Fibroblast of villous mesenchyme (primary cell): ENCODE results near the gene NLGN1.

DNA sequence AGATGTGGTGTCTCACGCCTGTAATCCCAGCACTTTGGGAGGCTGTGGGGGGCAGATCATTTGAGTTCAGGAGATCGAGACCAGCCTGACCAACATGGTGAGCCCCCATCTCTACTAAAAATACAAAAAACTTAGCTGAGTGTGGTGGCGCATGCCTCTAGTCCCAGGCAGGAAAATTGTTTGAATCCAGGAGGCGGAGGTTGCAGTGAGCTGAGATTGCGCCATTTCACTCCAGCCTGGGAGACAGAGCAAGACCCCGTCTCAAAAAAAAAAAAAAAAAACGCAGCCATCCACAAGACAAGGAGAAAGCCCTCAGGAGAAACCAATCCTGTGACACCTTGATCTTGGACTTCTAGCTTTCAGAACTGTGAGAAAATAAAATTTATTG lies 40.1 kb upstream of the SLC7A14 start:
- CAGE, long polyA plus RNA: no peak

- CAGE, long polyA plus RNA: start-site peak on the minus strand at chr3:170741313-170741380, 51 and 44 reads in 2 replicates
These were observed 129.0 kb downstream of the RPL22L1 start for GRCh38 chr3:170740847-170741641.

- CAGE, long polyA plus RNA: no peak
These were observed 1.0 kb downstream of the SLC2A2 start for GRCh38 chr3:171025365-171026061.

DNA sequence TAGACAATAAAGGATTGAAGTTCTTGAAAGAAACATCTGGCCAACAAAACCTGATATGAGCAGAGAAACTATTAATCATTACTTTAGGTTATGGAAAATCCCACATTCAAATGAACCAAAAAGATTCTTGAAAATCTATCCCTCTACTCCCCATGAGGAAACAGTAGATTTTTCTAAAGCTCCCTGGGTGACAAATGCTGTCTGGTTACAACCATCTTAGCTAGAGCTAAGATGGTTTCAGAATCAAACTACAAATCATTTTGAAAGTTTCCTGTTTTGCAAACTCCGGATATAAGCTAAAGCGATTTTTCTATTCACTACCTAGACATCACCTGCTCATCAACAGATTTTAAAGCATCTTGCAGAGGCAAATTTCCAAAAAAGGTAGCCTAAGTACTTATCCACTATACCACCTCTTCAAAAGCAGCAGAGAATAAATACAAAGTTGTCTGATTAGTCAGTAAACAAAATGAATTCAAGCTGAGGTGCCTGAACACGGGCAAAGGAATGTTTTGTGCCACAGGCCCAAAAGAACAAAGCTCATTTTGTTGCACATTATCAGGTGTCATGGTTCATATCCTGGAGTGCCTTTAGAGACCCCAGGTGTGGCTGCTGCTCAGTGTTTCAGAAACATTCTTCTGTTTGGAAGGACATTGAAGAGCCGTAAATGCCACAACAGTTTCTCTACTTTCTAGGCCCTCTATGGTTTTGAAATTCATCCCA lies 204.9 kb downstream of the TNIK start:
- CAGE, long polyA plus RNA: no peak

DNA sequence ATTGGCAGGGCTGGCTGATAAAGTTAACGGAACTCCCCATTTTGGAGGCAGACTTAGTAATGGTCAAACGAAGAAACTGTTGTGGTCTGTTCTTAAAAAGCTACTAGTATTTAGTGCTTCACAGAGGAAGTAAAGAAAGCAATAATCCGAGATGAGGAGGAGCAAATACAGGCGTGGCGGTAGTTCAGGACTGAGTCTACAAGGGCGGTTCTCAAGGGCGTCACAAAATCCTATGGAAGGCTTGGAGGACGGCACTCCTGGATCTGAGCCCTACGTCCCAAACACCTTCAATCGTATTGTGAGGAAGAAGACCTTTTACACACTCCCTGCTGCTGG lies 827 bp downstream of the PLD1 start:
- CAGE, long polyA plus RNA: no peak

DNA sequence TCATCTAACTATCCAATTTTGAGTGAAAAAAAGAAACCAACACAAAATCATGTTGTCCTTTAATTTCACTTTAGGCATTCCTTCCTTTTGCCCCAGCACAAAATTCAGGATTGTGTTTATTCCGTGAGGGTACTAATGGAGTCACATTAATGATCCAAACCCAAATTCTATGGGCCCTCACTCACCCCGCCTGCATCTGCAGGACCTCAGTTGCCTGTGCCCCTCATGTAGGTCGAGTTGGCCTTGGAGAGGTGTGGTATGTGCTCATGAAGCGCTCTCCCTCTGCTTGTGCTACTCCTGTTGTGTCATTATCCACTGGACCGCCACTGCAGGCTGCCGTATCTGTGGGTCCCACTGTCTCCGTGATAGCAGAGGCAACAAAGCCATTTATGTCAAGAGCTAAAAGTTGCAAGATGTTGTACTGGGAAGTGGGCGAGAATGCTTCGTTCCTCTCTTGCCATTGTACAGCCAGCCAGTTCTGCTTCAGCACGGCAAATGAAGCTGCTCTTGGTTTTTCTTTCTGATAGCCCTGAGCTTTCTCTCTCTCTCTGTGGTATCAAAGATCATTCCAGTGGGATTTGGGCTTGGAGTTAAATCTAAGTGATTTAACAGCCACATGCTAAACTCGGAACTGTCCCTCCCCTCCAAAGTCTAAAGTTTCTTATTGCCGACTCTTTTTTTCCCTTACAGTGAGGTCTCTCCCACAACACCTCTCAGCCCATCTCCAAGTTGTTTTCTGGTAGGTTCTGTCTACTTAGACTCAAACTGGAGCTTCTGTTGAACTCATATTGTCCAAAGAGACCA lies 89.0 kb downstream of the TMEM212 start:
- CAGE, long polyA plus RNA: no peak

- CAGE, long polyA plus RNA: no peak
These were observed 72.0 kb upstream of the FNDC3B start for GRCh38 chr3:171967245-171967878.

- CAGE, long polyA plus RNA: no peak
These were observed 27.1 kb downstream of the FNDC3B start for GRCh38 chr3:172066318-172066993.

DNA sequence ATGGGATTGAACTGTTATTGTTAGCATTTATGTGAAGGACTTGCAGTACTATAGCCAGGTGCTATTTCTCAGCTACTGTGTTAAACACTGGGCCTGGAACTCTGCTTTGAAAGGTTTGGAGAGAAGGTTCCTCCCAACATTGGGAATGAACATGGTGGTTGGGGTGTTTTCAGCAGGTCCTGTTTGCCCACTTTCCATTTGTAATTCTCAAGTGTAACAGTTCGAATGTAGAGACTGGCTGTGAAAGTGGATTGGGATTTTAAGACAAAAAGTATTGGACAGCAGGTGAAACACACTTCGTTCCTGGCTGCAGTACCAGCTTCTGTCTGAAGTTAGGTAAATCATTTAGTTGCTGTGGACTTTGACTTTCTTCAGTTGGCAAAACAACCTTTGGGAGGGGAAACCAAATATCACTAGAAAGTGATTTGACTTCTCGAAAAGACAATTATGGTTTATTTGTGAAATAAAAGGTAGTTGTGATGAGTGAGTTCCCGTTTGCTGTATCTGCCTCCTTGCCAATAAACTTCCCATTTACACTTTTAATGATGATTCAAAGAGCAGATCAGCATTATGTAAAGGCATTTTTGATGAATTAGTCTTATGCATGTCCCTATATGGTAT lies 33.9 kb downstream of the FNDC3B start:
- CAGE, long polyA plus RNA: no peak

DNA sequence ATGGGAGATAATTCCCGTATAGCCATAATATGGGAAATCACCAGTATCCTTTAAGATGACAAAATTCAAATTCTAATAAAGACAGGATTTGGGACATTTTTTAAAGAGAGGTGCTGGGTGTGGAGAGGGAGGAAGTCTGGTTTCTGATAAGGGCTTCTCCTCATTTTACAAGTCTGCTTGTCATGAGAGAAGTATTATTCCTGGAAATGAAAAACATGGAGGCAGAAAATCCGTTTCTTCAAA lies 40.1 kb downstream of the FNDC3B start:
- CAGE, long polyA plus RNA: no peak

DNA sequence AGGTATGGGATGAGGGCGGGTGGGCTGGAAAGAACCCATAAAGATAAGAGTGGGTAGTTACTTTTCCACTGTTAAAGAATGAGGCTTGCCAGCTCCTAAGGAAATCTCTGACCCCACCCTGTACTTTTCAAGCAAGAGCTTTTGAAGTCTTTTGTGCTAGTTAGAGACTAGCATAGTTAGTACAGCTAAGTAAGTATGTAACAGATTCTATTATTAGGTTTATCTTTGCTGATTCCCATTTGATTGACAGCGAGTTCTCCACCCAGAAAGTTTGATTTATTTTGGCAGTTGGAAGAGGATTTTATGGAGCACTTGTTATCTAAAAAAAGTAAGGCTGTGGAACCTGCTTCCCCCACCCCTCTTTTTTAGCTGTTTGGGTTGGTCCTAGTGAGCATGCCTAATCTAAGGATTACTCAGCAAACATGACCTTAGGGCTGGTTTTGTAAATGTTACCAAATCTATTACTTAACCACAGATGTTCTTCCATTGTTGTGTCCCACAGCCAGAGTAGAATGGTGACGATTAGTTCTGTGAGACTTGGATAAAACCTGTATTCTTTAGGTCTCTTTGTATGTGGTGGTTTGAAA lies 57.6 kb downstream of the FNDC3B start:
- CAGE, long polyA plus RNA: no peak

DNA sequence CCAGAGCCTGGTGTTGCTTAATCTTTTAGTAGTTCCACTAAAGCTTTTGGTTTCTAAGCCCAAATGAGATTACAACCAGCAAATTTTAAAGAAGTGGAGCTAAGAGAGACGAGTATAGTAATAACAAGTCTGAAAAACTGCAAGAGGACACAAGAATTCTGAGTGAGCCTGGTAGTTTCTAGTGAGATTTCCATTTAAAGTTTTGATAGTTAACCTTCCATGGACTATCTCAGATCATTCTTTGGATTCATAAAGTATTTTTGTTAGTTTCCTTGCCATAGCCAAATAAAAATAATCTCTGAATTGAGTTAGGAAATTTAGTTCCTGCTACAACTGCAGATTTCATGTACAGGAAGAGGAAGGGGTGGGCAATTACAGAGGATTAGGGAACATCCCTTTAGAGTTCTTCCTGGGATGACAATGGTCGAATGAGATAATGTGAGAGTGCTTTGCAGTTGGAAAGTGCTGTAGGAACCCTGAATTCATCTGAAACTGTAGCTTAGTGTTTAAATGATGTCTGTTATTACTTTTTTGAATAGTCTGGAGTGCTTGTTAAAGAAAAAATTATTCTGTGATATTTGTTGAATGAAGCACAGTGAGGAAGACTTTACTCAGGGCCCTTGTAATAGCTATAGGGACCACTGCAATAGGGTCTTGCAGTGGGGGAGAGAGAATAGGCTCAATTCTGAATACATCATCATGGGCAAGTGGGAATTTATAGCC lies 137.0 kb downstream of the FNDC3B start:
- CAGE, long polyA plus RNA: no peak

DNA sequence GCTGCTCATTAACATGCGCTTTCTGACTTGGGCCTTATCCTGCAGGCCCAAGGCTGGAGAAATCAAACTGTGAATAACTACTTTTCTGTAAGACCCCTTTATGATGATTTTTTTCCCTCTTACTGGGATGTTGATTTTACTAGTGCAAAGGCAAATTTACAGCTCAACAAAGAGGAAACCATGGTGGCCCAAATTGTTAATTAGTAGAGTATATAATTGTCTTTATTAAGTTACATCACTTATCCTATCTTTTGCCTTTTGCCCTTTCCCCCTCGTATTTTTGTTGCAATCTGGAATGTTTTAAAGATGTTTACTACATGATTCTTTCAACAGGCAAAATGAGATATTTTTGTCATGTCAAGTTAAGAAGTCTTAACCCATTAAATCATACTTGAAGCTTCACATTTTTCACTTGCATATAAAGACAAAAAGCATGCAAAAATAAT lies 188.7 kb downstream of the GHSR start:
- CAGE, long polyA plus RNA: no peak

- CAGE, long polyA plus RNA: no peak
These were observed 180.9 kb downstream of the GHSR start for GRCh38 chr3:172267433-172267686.

- CAGE, long polyA plus RNA: no peak
These were observed 130.3 kb downstream of the GHSR start for GRCh38 chr3:172317790-172318504.

DNA sequence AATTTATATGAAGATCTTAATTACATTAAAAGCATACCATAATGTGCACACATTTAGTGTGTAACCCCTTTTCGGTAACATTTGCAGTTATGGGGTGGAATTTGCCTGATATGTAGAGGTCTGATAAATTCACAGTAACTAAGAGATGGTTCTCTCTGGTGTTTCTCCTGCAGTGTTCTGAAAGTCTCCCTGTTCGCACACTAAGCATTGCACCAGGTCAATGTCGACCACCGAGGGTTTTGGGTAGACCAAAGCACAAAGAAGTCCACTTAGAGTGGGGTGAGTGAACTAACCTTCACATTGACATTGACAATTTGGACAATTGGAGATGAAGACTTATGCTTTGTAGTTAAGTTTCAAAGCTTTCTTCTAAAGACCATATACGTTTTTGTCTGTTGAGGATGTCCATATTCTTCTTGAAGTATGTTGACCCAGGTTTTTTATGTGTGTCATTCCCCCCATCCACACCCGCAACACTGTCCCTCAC lies 105.4 kb downstream of the GHSR start:
- CAGE, long polyA plus RNA: no peak

GRCh38 chr3:172586366-172586904 lies 63.2 kb upstream of the TNFSF10 start:
- CAGE, long polyA plus RNA: no peak

- CAGE, long polyA plus RNA: no peak
These were observed 84.6 kb upstream of the TNFSF10 start for GRCh38 chr3:172607838-172608208.

- CAGE, long polyA plus RNA: no peak
These were observed 106.7 kb downstream of the ECT2 start for GRCh38 chr3:172857067-172857859.

DNA sequence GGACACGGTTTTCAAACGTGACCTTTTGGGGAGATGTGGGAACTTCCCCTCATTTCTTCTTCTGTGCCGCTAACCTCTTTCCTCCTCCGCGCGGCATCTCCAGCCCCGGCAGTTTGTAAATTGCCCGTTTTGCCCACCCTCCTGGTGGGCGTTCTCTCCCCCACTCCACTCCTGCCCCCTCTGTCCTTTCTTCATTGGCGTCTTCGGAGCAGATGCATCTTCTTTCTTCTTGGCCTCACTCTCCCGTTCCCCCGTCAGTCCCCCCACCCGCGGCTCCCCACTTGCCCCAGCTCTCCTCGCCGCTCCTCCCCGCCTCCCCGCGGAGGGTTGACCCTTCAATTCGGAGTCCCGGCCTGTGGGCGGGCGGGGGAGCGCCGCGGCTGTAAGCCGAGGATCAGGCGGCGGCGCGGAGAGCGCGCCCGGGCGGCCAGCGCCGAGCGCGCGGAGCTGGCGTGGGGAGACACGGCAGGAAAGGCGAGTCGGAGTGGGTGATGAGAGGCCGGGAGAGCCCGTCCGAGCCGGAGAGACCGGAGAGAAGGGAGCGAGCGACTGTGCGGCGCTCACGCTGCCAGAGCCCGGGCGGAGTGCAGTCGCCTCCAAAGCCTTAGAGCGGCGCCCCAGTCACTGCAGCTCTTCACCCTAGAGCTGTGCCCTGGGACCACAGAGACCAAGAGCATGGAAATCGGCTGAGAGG lies at the start of gene NLGN1:
Gene NLGN1 (plus strand): TSS at position 374 of the 694 bp plus-strand sequence.
- CAGE, long polyA plus RNA: no peak